Jejunum (tissue), 1 donor: ENCODE results near the genes SLC23A1 and SPATA24.

DNA sequence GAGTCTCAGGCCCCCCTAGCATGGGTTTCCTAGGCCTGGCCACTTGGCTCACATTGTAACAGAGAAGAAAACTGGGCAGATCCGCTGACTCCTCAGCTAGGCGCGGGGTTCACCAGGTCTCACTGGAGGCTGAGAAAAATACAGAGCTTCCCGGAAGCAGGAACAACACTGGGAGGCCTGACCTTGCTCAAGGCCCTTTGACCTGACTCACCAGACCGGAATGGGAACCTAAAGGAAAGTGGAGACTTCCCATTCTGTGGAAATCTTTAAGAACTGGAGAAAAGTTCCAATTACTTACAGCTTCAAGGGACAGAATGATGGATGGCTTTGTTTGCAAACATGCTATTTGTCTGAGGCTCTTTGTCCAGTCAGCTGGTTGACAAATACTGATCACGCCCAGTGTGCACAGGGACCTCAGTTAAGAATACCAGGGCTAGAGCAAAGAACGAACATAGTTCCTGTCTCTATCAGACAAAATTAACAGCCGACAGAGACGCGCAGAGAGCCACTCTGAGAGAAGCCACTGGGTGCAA, 88.8 kb upstream of the LRRTM2 start:
- PRO-cap: no peak

- PRO-cap: no peak
Observed at GRCh38 chr5:138974103-138974790, 99.1 kb upstream of the LRRTM2 start.

- PRO-cap: no peak
Observed at GRCh38 chr5:139011160-139011783, 136.1 kb upstream of the LRRTM2 start.

DNA sequence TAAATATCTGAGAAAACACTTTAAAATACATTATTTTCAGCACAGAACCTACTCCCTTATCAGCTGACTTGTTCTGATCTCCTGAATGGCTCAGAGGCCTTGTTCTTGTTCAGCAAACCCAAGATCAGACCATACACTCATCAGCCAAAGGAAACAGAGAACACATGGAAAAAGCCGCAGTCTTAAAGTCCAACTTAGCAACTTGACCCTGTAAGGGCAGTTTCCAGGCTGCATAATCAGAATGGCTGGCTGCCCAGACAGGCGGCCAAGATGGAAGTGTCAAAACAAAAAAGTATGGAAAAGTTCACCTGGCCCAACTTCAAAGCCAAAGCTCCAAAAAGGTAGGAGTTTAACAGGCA, 56.4 kb downstream of the SIL1 start:
- PRO-cap: no peak

GRCh38 chr5:139322095-139323084, 19.3 kb upstream of the PAIP2 start:
- PRO-cap: no peak

GRCh38 chr5:139330246-139330776, 11.3 kb upstream of the PAIP2 start:
- PRO-cap: no peak

GRCh38 chr5:139340959-139341317, 716 bp upstream of the PAIP2 start:
- PRO-cap: no peak

DNA sequence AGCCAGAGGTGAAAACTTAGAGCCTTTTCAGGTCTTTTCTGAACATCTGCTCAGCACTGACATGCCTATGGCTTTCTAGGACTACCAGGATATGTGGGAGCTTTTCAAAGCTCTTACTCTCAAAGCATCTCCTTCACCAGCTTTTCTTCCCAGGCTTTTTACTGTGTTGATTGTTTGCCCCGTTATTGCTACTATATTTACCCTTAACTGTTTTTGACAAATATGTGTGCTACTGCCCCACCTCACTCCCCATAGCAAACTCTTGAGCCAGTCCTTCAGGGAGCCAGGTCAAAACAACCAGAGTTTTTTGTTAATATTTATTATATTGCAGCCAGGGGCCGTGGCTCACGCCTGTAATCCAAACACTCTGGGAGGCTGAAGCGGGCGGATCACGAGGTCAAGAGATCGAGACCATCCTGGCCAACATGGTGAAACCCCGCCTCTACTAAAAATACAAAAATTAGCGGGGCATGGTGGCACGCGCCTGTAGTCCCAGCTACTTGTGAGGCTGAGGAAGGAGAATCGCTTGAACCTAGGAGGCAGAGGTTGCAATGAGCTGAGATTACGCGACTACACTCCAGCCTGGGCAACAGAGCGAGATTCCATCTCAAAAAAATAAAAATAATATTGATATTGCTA, 15.7 kb downstream of the PAIP2 start:
- PRO-cap: no peak

- PRO-cap: no peak
Observed at GRCh38 chr5:139363263-139363648, 19.8 kb downstream of the SLC23A1 start.

GRCh38 chr5:139383215-139383690, at the start of gene SLC23A1:
SLC23A1 (minus strand) TSS chr5:139383297.
- PRO-cap: bidirectional peak, plus-strand start at chr5:139383469, minus-strand start at chr5:139383297

DNA sequence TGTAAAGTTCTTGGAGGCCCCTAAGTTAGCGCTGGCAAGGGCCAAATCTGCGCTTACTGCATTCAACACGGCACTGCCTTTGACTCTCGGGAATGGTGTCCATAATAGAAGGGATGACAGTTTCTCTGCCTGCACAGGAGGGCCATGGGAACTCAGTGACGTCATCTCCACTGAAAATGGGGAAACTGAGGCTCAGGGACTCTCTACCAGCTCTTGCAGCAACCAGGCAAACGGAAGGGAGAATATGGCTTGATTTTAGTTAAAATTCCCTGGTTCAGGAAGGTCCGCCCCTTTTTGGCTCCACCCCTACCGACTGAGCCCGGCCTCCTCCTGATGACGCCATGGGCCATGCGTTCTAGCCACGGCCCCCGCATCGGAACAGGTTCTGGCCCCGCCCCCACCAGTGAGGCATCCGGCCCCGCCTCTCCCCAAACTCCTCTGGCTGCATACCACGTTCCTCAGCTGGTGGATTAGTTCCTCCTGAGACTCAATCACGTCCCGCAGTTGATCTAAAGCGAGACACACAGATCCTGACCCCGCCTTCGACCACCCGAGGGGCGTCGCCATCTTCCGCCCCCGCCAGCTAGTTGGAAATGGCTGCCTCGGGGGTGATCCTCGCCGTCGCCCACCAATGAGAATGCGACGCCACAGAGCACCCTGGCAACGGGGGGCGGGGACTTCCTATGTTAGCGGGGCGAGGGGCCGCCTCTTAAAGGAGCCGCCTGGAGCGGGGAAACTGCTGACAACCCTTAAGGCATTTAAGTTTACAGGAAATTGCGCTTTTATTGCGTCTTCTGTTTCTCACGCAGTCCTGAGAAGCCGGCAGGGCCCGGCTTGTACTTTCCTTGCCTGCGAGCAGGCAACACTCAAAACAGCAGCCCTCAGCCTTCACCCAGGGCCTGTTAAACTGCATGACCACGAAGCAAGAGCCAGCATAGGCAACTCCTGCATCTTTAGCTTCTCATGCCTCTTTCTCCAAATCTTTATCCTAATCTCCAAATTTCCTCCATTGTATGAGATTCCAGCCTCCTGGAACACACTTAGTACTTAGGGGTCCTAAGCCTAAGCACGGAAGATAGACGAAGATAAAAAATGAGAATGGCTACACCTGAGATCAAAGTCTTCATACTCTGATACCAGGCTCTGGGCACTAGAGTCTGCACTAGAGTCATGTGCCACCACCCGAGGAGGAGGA, at the start of gene SPATA24:
Gene SPATA24 (minus strand): TSS at position 596 of the 1,195 bp plus-strand sequence.
- PRO-cap: bidirectional peak, plus-strand start at position 712 of the sequence, minus-strand start at position 585 of the sequence

DNA sequence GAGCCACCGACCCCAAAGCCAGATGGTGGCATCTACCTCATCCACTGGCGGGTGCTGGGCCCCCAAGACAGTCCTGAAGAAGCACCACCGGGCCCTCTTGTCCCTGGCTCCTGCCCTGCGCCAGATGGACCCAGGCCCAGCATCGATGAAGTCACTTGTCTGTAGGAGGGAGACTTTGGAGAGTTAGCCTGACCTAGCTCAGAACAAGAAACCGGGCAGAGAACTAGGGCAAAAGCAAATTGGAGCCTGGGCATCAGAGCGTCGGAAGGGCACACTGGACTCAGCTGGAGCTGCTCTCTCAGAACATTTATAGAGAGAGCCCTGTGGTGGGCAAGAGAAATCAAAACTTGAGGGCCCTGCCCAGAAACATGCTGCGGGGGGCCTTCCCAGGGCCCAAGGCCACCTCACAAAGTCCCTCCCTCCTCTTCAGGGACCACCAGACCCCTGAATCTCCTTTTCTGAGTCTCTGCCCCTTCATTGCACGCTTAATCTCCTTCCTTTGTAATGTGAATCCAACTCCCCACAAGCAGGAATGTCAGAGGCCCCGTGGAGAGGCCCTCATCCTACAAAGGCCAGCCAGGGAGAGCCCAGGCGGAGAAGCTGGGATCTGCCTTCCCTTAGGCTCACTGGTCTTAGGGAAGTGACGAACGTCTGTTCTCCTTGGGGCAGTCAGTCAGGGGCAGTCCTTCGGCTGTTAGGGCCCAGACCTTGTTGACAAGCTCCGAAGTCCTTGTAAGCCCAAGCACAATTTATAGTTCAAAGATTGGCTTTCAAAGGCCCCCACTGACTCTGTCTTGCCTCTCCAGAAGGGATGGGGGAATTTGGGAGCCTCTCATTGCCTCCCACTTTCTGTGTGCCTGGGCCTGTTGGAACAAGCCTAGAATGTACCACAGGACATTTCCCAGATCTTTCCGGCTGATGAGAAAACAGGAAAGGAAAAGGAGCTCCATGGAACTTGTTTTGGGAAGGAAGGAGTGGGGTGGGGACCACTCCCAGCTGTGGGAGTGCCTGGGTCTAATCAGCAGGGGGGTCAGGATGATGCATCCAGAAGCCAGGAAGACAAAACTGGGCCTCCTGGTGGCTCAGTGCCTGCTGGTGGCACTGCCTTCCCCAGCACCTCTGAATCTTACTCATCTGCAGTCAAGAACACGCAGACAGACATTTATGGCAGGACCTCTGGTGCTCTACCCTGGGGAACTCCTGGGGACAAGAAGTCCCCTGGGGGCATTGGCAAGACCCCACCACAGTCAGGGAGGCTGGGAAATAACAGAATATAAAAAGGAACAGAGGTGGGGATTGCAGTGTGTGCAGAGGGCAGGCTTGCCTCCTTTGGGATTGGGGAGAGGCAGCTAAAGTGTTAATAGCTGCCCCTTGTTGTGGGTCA, 2.4 kb downstream of the SMIM33 start:
- PRO-cap: no peak

- PRO-cap: no peak
Observed at GRCh38 chr5:139495944-139496511, 13.5 kb upstream of the STING1 start.

GRCh38 chr5:139530931-139531685, 30.0 kb upstream of the UBE2D2 start:
- PRO-cap: no peak

DNA sequence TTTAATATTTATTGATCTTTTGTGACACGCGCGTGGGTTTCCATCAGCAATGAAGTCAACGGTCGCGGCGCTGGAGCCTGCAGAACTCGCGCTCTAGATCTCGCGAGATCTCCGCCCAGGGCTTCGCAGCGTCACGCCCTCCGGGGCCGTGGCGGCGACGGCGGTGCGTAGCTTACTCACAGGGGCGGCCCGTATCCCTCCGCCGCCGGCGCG, 187 bp upstream of the UBE2D2 start:
- PRO-cap: bidirectional peak, plus-strand start outside the sequence, minus-strand start at position 57 of the sequence

- PRO-cap: no peak
Observed at GRCh38 chr5:139566478-139566860, 5.3 kb downstream of the UBE2D2 start.

DNA sequence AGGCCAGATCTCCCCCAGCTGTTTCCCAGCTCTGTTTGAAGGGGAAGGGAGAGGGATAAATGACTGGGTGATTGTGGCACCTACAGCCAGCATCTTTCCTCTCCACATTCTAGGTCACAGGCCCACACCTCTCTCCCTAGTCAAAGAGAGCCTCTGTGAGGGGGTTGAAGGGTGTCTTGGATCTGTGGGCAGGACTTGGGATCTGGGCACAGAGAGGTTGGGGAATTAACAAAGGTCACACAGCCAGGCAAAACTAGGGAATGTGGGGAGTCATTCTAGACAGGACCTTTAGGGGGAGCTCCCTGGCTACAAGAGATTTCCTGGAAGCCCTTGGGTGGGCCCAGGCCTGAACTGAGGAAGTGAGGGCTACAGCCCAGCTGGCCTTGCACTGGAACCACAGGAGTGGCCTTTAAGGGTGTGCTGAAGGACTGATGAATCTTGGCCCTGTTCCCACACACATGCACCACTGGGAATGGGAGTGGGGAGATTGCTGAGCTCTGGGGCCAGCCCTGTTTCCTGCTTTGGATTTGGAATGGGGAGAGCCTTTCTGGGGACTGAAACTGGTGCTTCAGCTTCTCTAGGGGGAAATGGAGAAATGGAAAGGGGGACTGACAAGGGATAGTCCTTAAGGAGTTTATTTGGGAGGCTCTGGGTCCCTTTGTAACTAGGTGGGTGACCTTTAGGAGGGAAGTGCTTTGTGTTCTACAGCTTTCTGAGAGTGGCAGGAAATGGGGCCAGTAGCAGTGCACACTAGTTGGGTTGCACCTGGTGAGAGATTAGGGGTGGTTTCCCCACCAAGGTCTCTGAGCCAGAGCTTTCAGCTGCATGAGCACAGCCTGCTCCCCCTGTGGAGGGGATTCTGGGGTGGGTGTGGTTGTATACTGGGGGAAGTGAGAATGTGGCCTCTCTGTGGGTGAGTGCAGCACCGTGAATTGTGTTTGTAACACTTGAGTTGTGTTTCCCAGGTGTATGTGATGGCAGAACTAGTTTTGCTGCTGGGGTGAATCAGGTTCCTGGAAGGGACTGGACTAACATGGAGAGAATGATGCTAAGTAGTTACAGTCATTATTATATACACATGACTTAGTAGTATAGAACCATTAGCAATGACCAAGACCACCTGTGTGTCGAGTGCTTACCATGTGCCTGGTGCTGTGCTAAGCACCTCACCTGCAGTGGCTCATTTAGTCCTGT, 12.2 kb upstream of the CXXC5 start:
- PRO-cap: no peak

GRCh38 chr5:139682747-139683241, 34.6 kb downstream of the CXXC5 start:
- PRO-cap: no peak

GRCh38 chr5:139697197-139697963, 49.2 kb downstream of the CXXC5 start:
- PRO-cap: bidirectional peak, plus-strand start at chr5:139697670, minus-strand start at chr5:139697504

GRCh38 chr5:139709566-139710368, 61.6 kb downstream of the CXXC5 start:
- PRO-cap: no peak